Bronchus (tissue), 1 donor: ENCODE measurements around the genes MORN4, MARVELD1, ZFYVE27, SFRP5 and CNNM1.

- PRO-cap, result bidirectional peak, plus-strand start at chr10:97321115, minus-strand start at chr10:97321118; bidirectional peak, plus-strand start at chr10:97321183, minus-strand start at chr10:97321199
These were observed 1.9 kb downstream of the FRAT1 start for GRCh38 chr10:97320750-97321529.

DNA sequence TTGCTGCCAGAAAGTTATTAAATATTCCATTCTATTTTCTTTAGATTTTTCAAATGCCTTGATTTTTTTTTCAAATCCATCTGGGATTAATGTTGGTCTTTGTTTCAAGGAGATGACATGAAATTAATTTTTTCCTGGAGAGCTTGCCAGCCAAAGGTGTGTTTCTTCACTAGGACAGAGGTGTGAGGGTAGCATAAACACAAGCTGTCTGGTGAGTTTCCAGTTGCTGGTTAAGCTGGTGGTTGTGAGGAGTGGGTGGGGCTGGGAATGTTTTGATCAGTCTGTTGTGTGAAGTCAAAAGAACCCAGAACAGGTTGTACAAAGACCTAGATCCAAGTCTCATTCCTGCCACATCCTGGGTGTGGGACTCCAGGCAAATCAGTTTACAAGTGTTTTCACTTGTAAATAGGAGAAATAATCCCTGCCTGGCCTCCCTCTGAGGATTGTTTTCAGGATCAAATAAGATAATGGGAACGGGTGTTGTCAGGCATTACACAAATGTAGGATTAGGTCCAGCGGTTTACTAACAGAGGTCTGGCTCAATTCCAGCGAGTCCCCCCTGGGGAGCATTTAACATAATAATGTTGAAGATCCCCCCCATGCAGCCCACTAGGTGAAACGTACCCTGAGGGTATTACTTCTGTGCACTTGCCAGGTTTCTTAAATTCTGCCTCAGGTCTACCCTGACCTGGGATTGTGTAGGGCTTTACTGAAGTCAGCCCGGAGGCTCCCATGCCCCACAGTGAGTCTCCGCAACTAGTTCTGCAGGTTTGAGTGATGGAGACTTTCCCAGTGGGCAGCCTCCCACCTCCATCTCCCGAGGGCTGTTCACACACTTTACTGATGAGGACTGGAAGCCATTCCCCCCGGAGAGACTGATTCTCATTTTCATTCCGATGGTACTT is 2.5 kb upstream of the FRAT2 start:
- PRO-cap, result bidirectional peak, plus-strand start at position 348 of the sequence, minus-strand start at position 210 of the sequence; unidirectional peak, minus-strand start at position 758 of the sequence

DNA sequence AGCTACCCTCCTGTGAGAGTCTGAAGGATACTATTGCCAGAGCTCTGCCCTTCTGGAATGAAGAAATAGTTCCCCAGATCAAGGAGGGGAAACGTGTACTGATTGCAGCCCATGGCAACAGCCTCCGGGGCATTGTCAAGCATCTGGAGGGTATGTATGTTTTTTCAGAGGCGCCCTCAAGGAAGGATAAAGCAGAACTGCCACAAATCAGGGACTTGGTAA is 4.9 kb downstream of the PGAM1 start:
- PRO-cap, result no peak

- PRO-cap, result no peak
These were observed 9.7 kb downstream of the EXOSC1 start for GRCh38 chr10:97435976-97436539.

GRCh38 chr10:97450600-97451034 is 4.6 kb downstream of the ZDHHC16 start:
- PRO-cap, result no peak

DNA sequence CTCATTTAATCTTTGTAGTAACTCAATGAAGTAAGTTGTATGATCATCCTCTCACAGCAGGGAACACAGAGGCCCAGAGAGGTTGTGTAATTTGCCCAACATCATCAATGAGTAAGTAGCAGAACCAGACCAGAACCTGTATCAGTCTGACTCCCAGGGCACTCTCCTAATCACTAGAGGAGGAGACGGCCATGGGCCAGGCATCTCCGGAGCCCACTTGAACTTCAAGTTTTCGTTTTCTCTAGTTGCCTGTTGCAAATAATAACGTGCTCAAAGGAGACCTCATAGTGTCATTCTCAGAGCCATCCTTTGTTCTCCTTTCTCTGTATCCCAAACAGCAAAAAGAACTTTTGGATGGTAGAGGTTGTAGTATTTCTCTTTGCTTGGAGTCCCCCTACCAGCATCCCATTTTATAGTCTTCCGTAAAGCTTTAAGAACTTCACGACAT is 20.2 kb downstream of the UBTD1 start:
- PRO-cap, result no peak

- PRO-cap, result no peak
These were observed 29.6 kb upstream of the ANKRD2 start for GRCh38 chr10:97542947-97543499.

DNA sequence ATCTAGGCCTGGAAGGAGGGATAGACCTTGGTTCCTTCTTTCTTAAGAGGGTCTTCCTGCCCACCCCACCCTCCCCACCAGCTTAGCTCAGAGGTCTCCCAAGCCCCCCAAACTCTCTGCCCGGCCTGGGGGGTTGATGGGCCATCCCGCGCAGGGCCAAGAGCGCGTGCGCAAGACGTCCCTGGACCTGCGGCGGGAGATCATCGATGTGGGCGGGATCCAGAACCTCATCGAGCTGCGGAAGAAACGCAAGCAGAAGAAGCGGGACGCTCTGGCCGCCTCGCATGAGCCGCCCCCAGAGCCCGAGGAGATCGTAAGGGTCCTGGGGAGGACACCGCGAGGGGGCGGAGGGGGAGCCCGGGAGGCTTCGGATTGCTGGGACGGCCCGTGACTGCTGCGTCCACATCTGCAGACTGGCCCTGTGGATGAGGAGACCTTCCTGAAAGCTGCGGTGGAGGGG is 5.5 kb downstream of the ANKRD2 start:
- PRO-cap, result no peak

GRCh38 chr10:97584954-97585966 is 1.1 kb downstream of the HOGA1 start:
- PRO-cap, result no peak

- PRO-cap, result bidirectional peak, plus-strand start at chr10:97633671, minus-strand start at chr10:97633415
These were observed at the start of gene MORN4 for GRCh38 chr10:97633369-97633891. MORN4 (minus strand) TSS chr10:97633500.

DNA sequence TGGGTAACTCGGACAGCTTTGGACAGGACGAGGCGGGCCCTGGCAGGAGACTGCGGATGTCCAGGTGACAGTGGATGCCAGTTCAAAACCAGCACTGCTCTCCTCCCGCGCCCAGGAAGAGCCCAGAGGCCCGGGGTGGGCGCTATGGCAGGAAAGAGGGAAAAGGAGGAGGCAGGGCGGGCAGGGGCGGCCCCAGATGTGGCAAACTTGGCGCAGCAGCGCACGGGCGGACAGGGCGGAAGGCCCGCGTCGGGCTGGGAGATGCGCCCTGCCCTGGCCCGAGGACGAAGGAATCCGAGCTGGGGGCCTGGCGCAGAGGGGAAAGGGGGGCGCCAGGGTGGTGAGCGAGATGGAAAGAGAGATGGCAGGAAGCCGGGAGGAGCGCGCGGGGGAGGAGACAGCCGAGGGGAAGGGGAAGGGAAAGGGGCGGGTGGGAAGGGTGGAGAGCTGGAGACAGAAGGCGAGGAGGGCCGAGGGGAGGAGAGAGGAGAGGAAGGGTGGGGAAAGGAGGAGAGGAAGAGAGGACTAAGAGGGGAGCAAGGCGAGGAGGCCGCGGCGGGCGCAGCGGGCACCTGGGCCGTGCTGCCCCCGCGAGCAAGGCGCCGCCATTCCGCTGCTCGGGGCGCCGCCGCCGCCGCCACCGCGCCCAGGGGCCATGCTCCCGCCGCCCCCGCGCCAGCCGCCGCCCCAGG is at the start of gene MARVELD1:
Gene MARVELD1 (plus strand): TSS at position 509 of the 692 bp plus-strand sequence.
- PRO-cap, result unidirectional peak, plus-strand start at position 233 of the sequence; bidirectional peak, plus-strand start at position 484 of the sequence, minus-strand start at position 385 of the sequence

- PRO-cap, result no peak
These were observed 10.9 kb downstream of the MARVELD1 start for GRCh38 chr10:97724211-97725054.

- PRO-cap, result bidirectional peak, plus-strand start at chr10:97737128, minus-strand start at chr10:97737025
These were observed at the start of gene ZFYVE27 for GRCh38 chr10:97736875-97737266. ZFYVE27 (plus strand) TSS chr10:97737128.

DNA sequence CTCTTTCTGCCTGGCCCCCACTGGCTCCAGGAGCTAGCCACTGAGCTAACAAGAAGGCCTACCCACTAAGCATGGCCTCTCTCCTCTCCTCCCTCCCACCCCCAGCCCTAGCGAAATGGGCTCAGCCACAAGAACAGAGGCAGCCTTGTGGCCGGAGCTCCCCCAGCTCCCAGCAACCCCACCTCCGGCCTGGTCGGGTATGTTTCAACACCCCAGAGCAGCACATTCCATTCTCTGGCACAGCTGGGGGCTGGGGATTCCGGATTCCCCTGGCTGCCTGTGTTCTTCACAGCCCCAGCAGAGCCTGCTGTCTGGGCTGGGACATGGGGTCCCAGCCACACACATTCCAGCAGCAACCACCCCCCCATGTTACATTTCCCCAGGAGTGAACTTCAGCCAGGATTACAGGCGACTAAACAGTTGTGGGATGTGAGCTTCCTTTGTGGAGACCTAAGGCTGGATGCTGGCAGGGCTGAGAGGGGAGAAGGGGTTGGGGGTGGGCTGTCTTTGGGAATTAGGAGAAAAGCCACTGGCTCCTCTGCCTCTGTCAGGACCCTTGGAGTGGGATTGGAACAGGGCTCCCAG is 8.9 kb downstream of the SFRP5 start:
- PRO-cap, result no peak

GRCh38 chr10:97771906-97772383 is at the start of gene SFRP5:
SFRP5 (minus strand) TSS chr10:97771999.
- PRO-cap, result no peak

- PRO-cap, result no peak
These were observed 1.5 kb upstream of the LOXL4 start for GRCh38 chr10:98269416-98270023.

GRCh38 chr10:98360990-98361758 is 53.8 kb downstream of the PYROXD2 start:
- PRO-cap, result bidirectional peak, plus-strand start at chr10:98361286, minus-strand start at chr10:98361137; unidirectional peak, plus-strand start at chr10:98361526; bidirectional peak, plus-strand start at chr10:98361615, minus-strand start at chr10:98361549

- PRO-cap, result no peak
These were observed 24.0 kb downstream of the PYROXD2 start for GRCh38 chr10:98391015-98391426.

GRCh38 chr10:98443034-98443398 is 3.7 kb downstream of the HPS1 start:
- PRO-cap, result no peak

DNA sequence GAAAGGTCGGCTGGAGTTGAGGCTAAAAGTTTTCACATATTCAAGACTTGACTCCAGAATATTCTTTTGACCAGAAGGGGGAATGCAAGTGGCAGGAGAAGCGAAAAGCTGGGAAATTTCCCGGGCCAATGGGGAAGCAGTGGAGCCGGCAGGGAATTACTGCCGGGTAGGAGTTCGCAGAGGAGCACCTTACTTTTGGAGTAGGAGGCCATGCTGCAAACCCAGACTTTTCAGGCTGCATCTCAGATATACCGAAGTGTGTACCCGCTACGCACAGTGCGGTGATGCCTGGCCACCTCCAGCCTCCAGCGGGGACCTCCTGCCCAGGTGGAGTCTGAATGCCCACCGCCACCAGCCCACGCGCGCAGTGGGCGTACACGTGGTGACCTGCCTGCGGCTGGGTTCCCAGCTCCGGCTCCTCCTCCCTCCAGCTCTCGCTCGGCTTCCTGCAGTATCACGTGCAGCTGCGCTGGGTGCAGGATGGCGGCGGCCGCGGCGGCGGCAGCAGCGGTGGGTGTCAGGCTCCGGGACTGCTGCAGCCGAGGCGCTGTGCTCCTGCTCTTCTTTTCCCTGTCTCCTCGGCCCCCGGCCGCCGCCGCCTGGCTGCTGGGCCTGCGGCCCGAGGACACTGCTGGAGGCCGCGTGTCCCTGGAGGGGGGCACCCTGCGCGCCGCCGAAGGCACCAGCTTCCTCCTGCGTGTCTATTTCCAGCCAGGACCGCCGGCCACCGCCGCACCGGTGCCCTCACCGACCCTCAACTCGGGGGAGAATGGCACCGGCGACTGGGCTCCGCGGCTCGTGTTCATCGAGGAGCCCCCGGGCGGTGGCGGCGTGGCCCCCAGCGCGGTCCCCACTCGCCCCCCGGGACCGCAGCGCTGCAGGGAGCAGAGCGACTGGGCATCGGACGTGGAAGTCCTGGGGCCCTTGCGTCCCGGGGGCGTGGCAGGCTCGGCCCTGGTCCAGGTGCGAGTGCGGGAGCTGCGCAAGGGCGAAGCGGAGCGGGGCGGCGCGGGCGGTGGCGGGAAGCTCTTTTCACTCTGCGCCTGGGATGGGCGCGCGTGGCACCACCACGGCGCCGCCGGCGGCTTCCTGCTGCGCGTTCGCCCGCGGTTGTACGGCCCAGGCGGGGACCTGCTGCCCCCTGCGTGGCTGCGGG is at the start of gene CNNM1:
Gene CNNM1 (plus strand): TSS at position 449 of the 1,156 bp plus-strand sequence.
- PRO-cap, result no peak